ENCODE measurements around a stretch of chr2.

- RRBS: no CpG with 5 or more reads among the region's 9 CpGs
Measured at GRCh38 chr2:42788148-42788501, 4.3 kb downstream of the HAAO start.

DNA sequence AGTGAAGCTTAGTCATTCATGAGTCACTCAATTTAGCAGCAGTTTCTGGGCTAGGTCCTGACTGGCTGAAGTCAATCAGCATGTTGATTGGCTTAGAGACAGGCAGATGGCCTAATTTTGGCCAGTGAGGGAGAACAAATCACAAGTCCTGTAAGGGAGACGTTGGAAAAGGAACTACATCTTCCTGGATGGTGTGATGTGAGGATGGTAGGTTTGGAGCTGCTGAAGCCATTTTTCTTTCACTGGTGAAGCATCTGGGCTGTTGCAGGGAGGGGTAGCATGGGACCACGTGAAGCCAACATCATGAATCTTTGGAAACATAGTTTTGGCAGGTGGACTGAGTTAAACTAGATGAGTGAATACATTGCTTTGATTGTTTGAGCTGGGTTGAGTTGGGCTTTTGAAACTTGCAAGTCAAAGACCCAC is 104.6 kb upstream of the HAAO start:
- RRBS: no CpG with 5 or more reads among the region's 2 CpGs

DNA sequence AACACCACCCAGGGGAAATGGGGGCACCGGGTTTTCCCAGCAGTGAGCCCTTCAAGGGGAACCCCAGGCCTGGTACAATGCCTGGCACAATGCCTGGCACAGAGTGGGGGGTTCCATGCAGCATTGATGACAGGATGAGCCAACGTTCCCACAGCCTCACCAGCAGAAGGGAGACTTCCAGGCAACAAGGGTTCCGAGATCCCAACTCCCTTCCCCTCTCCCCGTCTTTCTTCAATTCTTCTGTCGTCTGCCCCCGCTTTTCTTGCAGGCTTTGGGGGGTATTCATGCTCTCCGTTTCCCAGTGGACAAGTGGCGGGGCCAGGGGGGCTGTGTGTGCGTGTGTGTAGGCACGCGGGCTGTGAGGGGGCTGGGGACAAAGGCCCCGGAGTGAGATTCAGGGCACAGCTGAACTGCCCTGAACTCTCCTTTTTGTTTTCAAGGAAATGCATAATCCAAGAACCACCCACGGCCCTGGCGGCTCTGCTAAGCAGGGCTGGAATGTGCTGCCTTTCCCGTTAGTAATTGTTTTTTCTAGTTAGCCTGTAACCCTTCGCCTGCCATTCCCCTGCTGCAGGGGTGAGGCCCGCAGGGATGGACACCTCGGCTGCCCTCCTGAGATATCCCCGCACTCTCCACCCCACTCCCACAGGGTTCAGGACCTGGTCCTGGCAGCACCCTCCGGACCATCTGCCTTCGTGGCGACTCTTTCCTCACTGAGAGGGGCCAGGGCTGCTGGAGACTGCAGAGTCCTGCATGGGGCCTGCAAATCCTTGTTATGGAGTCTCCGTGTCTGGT is 132.3 kb upstream of the HAAO start:
- RRBS: no CpG with 5 or more reads among the region's 23 CpGs

DNA sequence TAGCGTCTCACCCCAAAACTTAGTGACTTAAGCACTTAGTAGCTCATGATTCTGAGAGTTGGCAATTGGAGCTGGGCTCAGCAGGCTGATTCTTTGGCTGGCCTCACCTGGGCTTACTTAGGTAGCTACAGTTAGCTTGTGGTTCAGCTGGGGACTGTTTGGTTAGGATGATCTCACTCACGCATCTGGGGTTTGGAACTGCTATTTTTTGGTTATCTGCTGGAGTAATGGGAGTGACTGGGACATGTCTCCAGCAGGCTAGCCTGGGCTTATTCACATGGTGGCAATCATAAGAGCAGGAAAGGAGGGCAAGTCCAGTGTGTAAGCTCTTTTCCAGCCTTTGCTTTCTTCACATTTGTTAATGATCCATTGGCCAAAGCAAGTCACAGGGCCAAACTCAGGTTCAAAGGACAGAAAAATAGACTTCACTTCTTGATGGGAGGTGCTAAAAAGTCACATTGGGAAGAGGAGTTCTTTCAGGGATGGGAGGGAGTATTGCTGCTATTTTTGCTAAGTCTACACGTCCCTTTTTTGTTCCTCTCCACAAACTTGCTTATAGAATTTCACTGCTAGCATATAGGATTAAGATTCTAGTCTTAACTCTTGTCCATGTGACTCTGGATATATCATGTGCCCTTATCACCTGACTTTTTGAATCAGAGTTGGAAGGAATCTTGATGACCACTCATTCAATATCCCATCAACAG is 174.1 kb downstream of the ZFP36L2 start:
- RRBS: no CpG with 5 or more reads among the region's 3 CpGs

DNA sequence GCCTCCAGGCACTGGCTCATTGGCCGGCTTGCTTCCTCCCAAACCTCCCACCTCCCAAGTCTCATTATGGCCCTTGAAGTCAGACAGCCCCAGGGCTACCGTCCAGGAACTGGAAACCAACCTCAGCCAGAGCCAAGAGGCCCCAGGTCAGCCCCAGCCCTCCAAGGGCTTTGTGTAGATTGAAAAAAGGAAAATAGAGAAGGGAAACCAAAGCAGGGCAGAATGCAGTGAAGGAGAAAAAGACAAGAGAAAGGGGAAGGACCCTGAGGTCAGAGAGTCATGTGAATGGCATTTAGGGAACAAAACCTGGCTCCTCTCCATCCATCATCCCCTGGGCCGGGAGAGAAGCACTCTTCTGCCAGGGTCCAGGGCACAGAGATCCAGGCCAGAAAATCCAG is 119.3 kb downstream of the ZFP36L2 start:
- RRBS: no CpG with 5 or more reads among the region's 3 CpGs

GRCh38 chr2:43132296-43133225 is 93.8 kb downstream of the ZFP36L2 start:
- RRBS: 91% methylated on average over 1 of the region's 18 CpGs

DNA sequence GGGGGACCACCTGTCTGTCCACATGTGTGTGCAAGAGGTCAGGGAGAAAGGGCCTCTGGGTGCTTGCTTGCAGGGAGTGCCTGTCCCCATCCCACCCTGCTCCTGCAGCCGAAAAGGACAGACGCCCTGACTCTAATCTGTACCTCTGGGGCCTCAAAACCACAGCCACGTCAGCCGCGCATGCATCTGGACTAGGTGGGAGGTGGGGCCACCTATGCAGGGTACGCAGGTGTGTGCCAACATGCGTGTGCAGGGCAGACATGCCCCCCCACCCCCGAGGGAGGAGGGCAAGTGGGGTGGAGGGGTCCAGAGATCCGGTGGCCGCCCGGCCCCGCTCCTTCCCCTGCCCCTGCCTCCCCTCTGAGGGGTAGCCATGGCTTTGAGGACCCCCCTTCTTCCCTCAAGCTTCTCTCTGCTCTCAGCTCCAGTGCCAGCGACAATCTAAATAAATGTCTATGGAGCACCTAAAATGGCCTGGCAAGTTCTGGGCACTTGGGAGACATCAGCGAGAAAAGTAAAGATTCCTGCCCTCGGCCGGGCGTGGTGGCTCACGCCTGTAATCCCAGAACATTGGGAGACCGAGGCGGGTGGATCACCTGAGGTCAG is 91.9 kb downstream of the ZFP36L2 start:
- RRBS: no CpG with 5 or more reads among the region's 20 CpGs

- RRBS: no CpG with 5 or more reads among the region's 9 CpGs
Measured at GRCh38 chr2:43157371-43157818, 69.0 kb downstream of the ZFP36L2 start.

DNA sequence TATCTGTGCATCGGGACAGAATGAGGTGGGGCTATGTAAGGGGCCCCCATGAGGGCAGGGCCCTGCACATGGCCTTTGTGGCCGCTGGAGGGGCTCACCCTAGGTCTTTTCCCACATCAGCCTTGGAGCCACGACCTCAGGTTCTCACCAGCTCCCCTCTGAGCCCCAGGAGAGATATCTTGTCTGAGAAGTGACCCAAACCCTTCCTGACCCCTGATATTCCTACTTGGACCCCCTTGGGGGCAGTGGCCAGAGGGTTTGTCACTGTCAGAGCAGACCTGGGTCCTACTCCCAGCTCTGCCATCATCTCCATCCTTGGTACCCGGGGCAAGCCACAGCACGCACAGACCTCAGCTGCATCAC is 64.2 kb downstream of the ZFP36L2 start:
- RRBS: 100% methylated on average over 1 of the region's 5 CpGs

DNA sequence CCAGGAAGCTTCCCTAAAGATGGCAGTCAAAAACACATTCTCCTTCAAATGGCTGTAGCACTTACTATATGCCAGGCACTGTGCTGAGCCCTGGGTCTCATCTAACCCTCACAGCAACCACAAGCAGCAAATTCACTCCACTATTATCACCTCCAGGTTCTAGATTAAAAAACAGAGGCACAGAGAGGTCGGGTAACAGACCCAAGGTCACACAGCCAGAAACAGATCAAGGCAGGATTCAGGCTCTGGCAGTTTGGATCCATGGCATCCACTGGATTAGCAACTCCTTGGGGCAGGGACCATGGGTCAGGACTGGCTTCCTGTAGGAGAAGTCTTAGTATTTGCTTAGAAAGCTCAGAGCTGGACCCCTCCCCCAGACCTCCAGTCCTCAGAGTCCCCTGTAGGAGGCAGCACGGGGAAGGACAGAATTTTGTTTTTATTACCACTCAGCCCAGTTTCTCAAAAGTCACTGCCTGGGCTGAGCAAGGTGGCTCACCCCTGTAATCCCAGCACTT is 34.4 kb downstream of the ZFP36L2 start:
- RRBS: no CpG with 5 or more reads among the region's 2 CpGs

- RRBS: 0% methylated on average over 1 of the region's 10 CpGs
Measured at GRCh38 chr2:43221624-43222364, 4.6 kb downstream of the ZFP36L2 start.

DNA sequence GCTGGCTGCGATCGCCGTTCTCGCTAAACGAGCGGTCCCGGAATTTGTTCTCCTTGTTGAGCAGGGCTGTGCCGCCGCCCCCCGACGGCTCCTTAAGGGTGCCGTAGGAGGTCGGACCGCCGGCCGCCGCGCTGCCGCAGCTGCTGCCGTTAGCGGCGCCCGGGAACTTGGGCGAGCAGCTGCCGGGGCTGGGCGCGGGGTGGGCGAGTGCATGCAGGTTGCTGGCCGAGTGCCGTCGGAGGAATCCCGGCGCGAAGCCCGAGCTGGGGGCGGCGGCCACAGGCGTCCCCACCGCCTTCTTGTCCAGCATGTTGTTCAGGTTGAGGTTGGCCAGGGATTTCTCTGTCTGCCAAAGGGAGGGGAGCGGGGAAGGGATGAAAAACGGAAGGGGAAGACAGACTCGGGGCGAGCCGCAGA is 991 bp downstream of the ZFP36L2 start:
- RRBS: 1% methylated on average over 28 of the region's 44 CpGs

GRCh38 chr2:43268891-43269559 is 42.6 kb upstream of the ZFP36L2 start:
- RRBS: no CpG with 5 or more reads among the region's 16 CpGs

DNA sequence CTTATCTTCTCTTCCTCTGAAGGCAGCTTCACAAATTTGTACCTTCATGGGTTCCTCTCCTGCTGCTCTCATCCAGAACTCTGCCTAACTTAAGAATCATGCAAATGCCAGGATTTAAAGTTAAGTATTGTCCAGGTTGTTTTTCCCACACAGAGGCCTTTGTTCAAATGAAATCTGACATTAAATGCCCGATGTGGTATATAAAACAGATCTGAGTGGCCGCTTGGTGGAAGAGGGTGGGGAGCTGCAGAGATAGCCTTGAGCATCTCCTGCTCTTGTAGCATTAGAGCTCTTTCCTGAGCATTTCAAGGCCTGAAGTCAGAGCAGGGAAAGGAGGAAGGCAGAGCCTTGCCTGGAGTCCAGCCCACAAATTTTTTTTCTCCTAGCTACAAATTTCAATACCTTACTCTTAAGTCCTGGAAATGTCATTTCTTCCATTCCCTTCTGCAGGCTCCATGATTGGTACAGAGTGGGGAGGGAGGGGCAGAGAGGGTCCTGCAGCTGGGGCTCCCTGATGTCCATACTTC is 49.4 kb upstream of the ZFP36L2 start:
- RRBS: no CpG with 5 or more reads among the region's 2 CpGs

DNA sequence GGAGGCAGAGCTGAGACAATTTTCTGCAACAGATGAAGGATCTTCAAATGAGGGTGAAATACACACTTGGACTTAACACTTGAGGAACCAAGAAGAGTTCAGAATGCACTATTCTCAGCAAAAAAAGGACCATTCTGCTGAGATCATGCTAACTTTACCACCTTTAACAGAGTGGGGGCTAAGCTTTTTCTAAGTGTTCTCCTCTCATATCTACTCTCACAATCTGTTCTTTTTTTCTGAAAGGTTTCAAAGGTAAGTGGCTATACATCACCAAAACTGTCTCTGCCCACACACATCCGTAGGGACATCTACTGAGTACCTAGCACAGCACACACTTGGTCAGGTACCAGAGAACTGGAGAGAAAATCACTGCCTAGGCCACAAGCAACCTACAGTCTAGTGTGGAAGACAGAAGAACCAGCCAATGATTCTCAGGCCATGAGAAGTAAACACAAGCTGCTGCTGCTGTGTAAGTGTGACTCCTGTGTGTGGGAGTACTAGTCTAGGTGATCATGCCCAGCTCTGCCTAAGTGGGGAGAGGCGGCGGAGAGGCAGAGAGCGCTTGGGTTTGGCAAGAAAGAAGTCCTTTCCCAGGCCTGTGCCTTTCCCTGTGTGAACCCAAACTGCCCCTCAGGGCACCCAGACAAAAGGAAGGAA is 176.0 kb upstream of the ZFP36L2 start:
- RRBS: no CpG with 5 or more reads among the region's 4 CpGs

DNA sequence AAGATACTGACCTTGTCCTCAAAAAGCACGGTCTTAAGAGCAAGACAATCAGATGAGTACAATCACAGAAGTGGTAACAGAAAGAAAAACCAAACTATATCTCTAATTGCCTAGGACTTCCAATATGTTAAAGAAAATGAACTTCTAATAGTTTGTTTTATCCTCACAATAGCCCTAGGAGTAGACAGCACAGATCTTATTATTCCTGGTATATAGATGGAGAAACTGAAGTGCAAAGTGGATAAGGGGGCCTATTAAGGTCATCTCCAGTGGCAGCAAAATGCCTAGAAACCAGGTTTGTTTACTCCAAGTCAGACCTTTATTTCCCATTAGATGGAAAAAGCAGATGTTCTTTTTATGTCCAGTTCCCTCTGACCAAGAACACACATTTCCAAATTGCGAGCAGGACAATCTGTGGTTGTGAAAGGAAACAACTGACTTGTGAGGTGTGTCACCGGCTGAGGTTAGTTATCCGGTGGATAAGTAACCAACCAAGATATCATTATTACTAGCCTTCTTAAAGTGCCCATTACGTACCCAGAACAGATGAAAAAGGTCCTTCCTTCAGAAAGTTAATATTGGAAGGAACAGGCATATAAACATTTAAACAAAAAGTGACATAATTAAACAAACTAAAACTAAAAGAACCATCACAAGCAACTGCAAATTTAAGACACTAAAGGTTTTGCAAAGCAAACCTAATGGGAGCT is 113.0 kb downstream of the THADA start:
- RRBS: no CpG with 5 or more reads among the region's 5 CpGs

DNA sequence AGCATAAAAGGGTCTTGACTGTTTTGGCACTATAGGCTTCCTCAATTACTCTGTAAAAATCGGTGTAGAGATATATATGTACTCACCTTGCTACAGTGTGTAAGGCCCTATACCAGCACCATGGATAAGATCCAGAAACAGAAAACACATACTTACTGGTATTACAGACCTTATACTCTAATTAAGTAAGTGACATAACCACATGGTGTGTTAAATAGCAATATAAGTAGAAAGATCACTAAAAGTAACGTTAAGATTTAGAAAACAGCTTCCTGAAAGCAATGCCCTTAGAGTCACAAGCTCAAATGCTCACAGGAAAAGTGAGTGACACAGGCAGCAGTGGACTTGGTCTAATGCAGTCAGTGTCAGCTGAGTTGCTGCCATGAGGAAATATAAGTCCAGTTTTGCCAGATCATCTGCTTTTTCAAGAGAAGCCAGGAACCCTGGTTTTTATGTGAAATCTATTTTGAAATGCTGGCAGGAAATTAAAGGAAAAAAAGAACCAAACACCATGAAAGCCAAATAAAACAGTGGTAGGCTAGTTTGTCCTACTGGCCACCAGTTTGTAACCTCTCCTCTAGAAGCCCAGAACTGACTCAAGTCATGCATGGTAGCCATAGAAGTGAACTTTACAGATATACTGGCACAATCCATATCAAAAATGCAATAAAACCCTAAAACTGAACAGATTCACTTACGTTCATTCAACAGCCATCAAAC is 109.3 kb downstream of the THADA start:
- RRBS: no CpG with 5 or more reads among the region's 3 CpGs

DNA sequence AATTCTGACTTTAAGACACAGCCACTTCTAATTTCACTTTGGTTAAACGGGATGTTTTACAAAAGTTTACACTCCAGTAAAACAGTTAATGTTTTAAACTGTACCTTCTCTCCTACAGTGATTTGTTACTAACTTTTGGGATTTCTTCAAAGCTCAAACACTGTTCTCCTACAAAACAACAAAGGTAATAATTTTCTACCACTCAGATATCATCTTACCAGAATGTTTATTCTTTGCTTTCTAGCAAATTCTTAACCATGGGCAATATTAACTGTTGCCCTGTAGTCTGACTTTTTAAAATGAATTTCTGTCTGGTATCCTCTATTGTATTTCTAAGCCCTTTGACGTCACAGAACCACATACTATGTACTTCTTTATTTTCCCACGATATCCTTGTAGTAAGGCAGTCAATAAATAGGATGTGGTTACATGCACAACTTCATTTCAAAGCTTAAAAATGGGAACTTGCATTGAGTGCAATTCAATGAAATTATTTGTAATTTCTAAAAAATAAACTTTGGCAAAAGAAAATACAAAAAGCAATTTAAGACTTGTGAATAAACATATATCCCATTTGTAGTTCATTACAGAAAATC is 58.7 kb downstream of the THADA start:
- RRBS: no CpG with 5 or more reads among the region's 3 CpGs

DNA sequence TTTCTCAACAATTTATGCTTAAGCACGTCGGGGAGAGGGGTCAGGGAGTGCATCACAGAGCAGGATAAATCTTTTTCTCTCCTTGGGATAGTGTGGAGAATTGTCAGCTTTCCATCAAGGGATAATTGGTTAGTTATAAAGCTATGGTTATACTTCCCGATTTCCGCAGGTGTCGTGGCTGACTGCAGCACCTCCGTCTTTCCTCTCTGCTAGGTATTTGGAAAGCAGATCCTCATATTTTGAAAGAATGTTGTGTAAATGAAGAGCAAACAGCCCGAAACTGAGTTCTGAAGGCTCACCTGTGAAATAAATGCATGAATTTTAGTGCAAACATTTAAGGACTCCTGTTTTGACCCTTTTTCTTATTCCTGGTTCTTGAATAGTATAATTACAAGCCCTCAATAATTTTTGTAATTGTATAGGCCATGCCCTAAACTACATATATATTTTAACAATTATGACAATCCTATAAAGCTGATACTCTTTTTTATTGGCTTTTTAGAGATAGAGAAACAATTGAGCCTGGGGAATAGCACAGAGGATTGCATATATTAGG is 899 bp downstream of the DYNC2LI1 start:
- RRBS: no CpG with 5 or more reads among the region's 7 CpGs

GRCh38 chr2:43790015-43790484 is 16.2 kb downstream of the DYNC2LI1 start:
- RRBS: no CpG with 5 or more reads among the region's 4 CpGs

Data from HTR-8/SVneo (cell line).